Natural killer cell (primary cell): ENCODE measurements around a stretch of chr2.

- PRO-cap: no peak
Observed at GRCh38 chr2:110103164-110103907, 12.3 kb downstream of the MALL start.

- PRO-cap: no peak
Observed at GRCh38 chr2:110156408-110156840, 40.8 kb upstream of the MALL start.

GRCh38 chr2:110679194-110679466 lies 1.3 kb upstream of the BUB1 start:
- PRO-cap: no peak

GRCh38 chr2:110748262-110748787 lies 16.0 kb downstream of the ACOXL start:
- PRO-cap: bidirectional peak, plus-strand start at chr2:110748673, minus-strand start at chr2:110748516

DNA sequence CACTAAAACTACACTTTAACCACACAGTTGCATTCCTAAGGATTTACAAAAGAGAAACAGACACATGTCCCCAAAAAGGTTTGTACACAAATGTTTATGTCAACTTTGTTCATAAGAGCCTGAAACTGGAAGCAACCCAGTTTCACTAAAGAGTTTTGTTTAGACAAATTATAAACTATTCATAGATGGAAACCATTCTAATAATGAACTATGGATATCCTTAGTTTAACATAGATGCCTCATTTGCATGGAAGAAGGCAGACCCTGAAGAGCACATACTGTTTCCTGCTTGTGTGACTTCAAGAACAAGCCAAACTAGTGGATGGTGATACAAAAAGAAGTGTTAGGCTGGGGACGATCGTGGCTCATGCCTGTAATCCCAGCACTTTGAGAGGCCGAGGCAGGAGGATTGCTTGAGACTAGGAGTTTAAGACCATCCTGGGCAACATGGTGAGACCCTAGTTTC lies 48.1 kb downstream of the ACOXL start:
- PRO-cap: no peak

DNA sequence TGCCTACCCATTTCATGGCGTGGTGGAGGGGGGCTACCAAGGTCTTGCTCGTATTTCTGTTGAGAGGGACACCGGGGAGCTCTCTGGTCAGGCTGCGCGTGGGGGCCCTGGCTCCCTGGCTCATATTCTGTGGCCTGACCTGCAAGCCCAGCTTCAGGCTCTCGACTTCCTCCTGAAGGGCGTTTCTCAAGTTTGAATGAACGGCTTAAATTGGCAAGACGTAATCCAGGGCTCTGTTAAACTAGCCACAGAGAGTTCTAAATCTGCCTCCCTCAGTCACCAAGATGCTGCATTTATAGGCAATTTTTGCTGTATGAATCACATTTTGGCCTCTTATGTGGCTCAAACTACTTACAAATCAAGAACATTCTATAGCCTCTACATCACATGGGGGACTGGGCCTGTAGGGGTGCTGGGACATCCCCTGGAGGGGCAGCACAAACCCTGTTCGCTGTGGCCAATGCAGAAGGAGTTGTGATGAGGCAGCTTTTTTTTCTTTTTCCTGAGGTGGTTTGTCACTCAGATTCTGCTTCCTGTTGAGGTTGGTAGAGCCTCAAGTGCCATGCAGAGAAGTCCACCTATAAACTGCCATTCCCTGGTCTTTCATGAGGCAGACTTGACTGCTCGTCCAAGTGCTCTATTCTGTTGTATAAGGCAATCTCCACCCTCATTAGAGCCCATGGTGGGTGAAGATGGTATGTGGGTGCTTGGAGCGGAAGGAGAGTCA lies 120.0 kb downstream of the ACOXL start:
- PRO-cap: bidirectional peak, plus-strand start at position 534 of the sequence, minus-strand start at position 265 of the sequence

- PRO-cap: no peak
Observed at GRCh38 chr2:111127123-111127688, 6.5 kb downstream of the BCL2L11 start.

DNA sequence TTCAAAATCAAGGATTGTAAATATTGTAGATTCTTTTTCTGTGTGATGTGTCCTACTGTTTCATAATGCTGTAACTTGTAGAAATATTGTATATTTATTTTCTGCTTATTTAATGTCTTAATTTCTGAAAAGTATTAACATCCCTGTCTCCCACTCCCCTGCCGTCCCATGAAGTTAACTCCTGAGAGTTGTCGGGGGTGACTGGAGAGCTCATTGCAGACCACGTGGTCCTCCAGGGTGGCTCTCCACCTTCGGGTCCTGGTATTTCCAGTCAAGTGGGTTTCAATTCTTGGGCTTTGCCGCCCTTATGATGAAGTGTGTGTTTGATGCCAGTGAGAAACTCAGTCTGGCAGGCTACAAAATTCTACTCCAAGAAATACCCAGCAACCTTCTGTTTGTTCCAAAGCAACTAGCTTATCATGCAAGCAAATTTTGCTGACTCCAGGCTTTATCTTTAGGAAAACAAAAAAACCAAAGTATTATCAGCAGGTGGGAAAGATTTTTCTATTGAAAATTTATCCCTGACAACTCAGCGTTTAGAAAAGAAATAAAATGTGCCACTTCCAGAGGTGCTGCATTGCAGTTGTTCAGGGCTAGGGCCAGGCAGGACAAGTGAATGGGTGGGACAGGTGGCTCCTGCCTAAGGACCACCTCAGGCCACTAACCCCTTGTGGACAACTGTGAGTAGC lies 46.4 kb downstream of the BCL2L11 start:
- PRO-cap: no peak

- PRO-cap: no peak
Observed at GRCh38 chr2:111207478-111208517, 87.1 kb downstream of the BCL2L11 start.

GRCh38 chr2:111355443-111355838 lies 234.7 kb downstream of the BCL2L11 start:
- PRO-cap: no peak

DNA sequence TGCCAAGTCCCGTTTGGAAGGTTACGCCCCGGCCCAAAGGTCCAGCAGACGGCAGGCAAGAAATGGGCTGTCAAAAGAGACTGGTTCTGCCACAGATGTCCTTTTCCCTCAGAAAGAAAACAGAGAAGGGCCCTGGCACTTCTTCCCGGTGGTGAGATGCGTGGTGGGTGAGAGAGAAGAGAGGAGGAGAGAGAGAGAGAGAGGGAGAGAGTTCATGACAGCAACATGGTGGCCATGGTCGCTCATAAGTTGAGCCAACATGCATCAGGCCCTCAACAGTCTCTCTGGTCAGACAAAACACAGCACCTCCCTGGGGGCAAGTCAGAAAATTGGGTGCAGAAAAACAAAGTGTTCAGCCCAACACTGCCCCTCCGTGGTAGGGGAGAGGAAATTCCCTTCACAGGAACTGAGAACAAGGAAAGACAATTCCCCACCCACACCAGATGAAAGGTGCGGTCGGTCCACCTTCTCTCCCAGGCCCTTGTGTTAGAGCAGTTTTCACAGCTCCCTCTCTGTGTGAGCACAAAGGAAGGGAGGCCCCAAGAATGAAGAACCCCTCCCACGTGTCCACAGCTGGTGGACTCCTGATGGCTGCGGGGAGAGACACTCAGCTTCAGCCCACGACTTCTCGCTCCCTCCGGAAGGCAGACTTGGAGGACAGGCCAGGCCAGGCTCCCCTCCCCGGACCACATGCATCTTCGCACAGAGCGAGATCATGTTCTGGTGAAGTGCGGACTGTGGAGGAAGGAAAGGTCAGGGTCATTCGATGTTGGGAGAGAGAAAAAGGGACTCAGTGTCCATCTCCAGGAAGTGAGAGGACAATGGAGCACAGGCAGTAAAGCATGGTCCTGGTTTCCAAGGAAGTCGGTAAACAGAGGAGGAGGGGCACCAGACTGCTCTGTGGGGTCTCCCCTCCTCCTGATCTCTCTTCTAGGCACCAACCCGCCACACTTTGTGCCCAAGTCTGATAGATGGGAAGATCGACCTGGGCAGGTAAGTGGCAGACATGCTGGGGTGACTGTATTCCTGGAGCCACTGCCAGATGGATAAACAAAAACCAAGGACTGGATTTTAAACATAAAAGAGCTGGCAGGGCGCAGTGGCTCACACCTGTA lies 181.7 kb downstream of the ANAPC1 start:
- PRO-cap: no peak

GRCh38 chr2:112028493-112028887 lies 26.6 kb upstream of the TMEM87B start:
- PRO-cap: no peak

DNA sequence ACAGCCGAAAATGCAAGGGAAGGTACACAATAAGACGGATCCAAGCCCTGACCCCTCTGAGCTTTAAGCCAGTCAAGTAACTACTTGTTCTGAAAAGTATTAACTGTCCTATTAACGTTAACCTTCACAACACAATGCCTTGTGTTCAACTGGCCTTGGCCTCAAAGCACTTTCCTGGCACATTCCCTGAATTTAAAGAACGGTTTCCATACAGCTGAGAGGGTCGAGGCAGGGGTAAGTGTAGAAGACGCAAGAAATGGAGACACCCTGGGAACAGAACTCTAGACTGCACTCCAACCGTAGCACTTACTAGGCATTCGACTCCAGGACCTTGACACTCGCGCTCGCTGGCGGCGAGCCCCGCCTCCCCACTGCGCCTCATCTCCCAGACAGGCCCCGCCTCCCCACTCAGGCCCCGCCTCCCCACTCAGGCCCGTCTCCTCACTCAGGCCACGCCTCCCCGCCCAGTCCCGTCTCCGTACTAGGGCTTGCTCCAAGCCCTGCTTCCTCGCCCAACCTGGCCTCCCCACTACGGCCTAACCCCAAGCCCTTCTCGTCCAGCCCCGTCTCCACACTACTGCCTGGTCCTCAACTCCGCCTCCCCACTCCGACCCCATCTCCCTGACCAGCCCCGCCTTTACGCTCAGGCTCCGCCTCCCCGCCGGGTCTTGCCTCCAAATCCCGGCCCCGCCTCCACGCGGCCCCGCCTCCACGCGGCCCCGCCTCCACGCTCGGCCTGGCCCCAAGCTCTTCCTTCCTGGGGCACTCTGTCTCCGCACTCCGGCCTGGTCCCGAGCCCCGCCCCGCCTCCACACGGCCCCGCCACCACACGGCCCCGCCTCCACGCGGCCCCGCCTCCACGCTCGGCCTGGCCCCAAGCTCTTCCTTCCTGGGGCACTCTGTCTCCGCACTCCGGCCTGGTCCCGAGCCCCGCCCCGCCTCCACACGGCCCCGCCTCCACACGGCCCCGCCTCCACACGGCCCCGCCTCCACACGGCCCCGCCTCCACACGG lies 869 bp upstream of the TMEM87B start:
- PRO-cap: unidirectional peak, minus-strand start at position 579 of the sequence

DNA sequence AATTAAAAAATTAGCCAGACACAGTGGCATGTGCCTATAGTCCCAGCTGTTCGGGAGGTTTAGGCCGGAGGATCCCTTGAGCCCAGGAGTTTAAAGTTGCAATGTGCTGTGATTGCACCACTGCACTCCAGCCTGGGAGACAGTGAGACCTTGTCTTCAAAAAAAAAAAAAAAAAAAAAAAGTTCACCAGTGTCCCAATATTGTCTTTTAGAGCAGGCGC lies 10.3 kb downstream of the TMEM87B start:
- PRO-cap: no peak

- PRO-cap: no peak
Observed at GRCh38 chr2:112089216-112089761, 34.2 kb downstream of the TMEM87B start.

GRCh38 chr2:112139876-112140566 lies 1.8 kb downstream of the FBLN7 start:
- PRO-cap: no peak

DNA sequence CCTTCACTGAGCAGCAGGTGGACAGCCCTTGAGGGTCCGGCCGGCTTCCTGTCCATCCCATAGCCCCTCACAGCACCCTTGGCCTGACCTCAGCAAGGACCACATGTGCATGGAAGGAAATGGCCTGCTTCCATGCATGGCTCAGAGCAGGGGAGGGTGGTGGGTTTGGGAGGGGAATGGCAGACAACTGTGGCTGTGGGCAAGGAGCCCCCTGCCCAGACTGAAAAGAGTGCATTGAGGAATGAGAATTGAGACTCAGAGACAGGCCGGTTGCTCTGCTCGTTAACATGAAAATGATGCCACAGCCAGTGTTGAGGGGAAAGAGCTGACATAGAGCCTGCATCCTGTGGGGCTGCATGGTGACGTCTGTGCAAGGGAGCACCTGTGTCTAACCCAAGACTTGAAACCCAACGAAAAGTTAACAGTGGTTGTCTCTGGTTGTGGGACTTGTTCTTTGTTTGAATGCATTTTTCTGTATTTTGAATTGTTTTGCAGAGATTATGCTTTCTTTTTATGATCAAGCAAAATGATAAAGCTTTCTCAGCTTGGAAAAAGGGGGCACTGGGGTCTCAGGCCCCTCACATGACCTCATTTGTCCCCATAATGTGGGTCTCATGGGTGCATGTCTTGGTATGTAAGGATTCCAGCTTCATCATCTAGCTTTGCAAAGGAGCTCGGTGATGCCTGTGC lies 16.6 kb downstream of the FBLN7 start:
- PRO-cap: no peak

DNA sequence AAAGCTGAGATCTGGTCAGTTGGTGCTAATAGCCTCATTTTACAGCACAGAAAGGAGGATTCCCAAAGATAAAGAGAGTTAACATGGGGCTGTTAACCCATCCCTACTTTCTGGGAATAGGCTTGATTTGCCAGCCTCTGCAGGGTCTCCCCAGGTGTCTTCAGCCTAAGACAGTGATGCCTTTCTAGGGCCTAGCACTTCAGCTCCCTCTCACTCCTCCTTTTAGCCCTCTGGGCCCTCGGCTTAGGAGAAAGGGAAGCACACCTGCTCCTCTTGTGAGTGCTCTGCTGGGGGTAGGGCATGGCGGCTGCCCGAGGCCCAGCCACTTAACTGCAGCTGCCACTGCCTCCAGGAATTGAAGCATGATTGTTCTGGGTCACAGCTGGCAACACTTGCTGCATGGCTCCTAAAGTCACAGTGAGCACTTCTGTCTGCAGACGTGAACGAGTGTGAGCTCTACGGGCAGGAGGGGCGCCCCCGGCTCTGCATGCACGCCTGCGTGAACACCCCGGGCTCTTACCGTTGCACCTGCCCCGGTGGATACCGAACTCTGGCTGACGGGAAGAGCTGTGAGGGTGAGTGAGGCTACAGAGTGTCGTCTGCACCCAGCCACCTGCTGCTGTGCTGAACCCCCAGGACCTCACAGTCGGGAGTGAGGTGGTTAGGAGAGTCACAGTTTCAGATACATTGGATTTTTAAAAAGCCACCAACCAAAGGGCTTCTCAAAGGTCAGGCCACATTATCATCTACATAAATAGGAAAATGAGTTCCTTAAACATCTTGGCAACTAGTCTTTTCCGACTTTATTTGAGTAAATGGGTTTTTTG lies 44.4 kb downstream of the FBLN7 start:
- PRO-cap: no peak

GRCh38 chr2:112238072-112238786 lies 16.6 kb downstream of the ZC3H8 start:
- PRO-cap: no peak

- PRO-cap: no peak
Observed at GRCh38 chr2:112280449-112280826, 5.0 kb downstream of the ZC3H6 start.